Skeletal muscle satellite cell (primary cell): ENCODE measurements around a stretch of chr5.

DNA sequence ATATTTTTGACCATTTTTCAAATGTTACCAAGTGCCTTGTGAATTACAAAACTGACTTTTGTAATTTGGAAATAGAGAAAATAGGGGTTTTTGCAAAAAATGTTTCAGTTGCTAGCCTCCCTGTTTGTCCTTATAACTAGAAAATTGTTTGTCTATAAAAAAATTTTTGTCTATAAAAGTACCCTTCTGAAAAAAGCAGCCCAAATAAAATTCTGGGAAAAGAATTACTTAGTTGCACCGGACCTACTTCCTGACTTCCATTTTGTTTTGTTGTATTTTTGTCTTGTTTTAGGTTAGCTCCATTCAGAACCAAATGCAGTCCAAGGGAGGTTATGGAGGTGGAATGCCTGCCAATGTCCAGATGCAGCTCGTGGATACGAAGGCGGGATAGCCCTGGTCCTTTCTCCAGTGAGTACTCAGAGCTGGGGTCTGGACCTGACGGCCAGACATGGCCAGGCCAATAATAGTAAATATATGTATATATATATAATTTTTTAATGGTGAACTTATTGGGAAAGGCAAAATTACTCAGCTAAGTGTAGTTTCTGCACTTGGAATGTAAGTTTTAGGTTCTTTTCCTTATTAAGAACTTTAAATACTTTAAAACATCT lies 127.0 kb downstream of the CDC42SE2 start:
- CAGE, long polyA plus RNA = no peak

DNA sequence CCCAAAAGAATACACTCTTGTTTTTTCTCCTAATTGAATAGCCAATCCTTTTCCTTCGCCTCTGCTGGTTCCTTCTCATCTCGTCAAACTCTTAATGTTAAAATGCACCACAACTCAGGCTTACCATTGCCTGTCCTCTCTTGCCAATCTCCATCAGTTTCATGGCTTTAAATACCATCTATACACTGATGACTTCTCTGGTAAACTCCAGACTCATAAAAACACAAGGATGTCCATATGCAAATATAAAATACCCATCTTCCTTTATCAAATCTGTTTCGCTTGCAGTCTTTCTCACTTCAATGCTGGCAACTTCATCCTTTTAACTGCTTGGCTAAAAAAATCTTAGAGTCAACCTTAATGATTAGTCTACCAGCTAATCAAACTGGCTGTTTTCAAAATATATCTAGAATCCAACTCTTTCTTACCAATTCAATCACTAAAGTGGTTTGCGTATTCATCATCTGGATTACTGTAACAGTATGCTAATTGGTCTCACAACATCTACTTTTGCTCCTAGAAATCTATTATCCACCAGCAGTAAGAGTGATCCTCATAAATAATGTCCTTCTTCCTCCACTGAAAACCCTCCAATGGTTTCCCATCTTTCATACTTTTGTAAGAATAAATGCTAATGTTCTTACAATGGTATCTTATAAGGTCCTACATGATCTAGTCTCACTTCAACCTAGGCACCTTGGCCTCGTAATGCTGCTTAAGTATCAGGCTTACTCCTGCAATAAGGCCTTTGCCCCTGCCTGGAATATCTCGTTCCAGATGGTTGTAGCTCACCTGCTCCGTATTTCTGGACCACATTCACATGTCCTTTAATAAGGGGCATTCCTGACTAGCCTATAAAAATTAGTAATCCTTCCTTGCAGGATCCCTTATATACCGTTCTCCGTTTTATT lies 68.0 kb upstream of the RAPGEF6 start:
- CAGE, long polyA plus RNA = no peak

- CAGE, long polyA plus RNA = no peak
These were observed 485 bp upstream of the FNIP1 start for GRCh38 chr5:131797138-131797865.

DNA sequence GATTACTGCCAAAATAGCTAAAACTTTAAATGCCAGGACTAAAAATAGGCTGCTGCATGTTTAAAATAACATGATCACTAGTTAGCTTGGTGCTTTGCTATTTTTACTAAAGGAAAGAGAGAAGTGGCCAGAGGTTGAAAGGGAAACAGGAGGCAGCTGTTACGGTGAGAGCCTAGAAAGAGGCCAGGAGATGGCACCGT lies 14.0 kb upstream of the FNIP1 start:
- CAGE, long polyA plus RNA = no peak

GRCh38 chr5:132001522-132002689 lies 9.6 kb downstream of the ACSL6 start:
- CAGE, long polyA plus RNA = no peak

DNA sequence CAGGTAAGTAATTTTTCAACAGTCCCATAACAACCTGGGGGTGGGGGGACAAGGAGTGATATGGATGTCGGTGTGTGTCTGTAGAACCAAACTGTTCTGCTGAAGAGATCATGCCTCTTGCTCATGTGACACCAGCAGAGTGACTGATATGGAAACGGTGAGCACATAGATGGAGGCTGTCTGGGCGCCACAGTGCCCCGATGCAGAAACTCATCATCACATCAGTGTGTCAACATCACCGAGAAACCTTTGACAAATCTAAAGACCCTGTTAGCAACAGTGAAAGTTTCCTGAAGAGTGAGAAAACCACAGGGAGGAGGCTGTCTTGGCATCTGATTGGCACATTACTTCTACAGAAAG lies 25.4 kb downstream of the CSF2 start:
- CAGE, long polyA plus RNA = no peak

- CAGE, long polyA plus RNA = no peak
These were observed 12.5 kb downstream of the P4HA2 start for GRCh38 chr5:132215029-132215751.

- CAGE, long polyA plus RNA = no peak
These were observed 1.3 kb upstream of the SLC22A4 start for GRCh38 chr5:132292978-132293191.

- CAGE, long polyA plus RNA = no peak
These were observed 4.0 kb downstream of the SLC22A4 start for GRCh38 chr5:132297932-132298766.

GRCh38 chr5:132310061-132310769 lies 16.0 kb downstream of the SLC22A4 start:
- CAGE, long polyA plus RNA = no peak

DNA sequence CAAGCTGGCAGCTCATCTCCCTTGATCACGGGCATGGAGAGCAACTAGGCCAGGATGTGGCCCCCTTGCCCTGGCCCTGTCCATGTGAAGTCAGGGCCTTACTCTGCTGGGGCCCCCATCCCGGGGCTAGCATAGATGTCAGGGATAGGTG lies 41.9 kb downstream of the SLC22A5 start:
- CAGE, long polyA plus RNA = no peak

- CAGE, long polyA plus RNA = no peak
These were observed 43.1 kb downstream of the SLC22A5 start for GRCh38 chr5:132412527-132413002.

DNA sequence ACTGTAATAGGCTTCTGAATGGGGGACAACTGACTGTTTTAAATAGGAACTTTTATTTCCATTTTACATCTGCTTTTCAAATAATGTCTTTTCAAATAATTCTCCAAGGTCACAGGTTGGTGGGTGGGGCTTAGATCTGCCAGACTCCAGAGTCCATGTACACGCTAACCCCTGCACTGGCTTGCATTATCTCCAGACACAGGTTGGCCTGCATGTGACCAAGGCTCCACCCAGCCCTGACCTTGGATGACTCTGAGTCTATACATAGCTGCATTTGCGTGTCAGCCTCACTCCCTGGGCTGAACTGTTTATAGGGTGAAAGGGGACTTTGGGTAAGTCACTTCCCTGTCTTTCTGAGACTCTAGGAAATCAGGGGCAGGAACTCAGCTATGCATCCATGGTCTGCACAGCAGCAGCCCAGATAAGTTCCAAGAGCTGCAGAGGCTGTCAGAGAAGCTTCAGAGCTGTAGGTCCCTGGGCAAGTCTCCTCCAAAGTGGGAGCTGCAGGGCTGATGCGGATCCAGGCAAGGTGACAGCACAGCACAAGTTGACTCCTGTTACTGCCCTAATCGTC lies 53.2 kb downstream of the SLC22A5 start:
- CAGE, long polyA plus RNA = no peak

- CAGE, long polyA plus RNA = no peak
These were observed 58.1 kb downstream of the SLC22A5 start for GRCh38 chr5:132427342-132428205.

DNA sequence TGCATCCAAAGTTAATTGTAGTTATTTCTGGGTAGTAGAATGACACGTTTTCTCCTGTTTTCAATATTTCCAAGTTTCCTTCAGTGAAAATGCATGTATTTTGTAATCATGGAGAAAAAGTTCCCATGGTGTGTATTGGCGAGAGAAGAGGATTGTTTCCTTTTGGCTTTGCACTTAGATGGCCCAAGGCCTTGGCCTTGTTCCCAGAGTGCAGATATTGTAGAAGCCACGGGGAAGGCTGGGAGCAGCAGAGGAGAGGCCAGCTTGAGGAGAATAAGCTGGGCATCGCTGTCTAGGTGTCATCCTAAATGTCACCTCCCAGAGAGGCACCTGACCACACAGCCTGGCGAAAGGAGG lies 43.9 kb downstream of the IRF1 start:
- CAGE, long polyA plus RNA = no peak

- CAGE, long polyA plus RNA = no peak
These were observed 32.5 kb downstream of the IRF1 start for GRCh38 chr5:132457979-132458613.

DNA sequence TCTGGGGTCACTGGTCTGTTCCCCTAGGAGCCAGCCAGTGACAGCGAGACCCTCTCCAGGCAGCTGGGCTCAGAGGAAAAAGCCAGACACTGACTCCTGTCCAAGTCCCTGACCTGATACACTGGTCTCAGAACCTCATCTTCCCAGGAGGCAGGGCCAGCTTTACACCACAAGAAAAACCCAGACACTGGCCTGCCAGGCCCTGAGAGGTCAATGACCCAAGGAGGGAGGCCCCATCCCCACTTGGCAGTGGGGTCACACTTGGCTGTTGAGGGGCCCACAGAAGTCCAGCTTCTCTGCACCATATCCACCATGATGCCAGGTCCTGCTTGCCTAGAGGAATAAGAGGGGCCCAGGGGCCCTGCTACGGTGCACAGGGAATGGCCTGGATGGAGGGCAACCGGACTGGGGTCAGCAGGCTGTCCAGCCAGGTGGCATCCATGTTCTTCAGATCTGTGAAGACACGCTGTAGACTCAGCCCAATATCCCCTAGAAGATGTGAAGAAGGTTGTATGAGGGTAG lies 6.9 kb downstream of the IRF1 start:
- CAGE, long polyA plus RNA = no peak

DNA sequence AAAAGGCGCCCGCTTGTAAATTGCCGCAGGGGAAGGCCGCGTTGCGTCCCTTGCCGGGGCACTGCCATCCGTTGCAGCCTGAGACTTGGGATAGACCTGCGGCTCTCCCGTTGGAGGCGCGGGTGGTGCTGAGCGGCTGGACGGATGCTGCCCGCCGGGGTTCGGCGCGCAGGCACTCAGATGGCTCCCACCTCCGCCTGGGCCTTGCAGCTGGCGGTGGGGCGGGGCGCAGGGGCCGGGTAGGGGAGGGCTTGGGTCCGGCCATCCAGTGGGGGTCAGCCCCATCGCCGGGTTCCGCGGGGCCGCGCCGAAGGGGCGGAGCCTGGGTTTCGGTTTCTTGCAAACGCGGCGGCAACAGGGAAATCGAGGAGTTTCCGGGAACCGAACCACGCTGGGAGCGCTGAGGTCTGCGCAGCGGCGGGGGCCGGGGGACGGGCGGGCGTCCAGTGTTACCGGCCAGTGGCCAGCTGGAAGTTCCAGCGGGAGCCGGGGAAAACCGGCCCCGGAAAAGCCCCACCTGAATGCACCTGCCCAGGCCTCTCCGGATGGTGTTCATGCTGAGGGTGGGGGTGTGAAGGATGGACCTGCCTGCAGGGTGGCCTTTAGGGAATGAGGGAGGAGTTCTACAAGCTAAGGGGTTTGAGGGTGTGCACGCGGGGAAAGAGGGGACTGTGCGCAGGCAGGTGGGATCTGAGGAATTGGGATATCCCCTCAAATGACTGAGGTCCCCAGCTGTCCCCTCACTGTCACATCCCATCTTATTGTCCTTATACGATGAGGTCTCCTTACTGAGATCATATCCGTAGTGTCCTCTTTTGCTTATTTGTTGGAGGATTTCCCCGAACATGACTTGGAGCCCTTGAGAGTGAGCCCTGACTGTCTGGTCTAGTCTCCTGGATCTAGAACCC lies 6.4 kb upstream of the IRF1 start:
- CAGE, long polyA plus RNA = no peak

DNA sequence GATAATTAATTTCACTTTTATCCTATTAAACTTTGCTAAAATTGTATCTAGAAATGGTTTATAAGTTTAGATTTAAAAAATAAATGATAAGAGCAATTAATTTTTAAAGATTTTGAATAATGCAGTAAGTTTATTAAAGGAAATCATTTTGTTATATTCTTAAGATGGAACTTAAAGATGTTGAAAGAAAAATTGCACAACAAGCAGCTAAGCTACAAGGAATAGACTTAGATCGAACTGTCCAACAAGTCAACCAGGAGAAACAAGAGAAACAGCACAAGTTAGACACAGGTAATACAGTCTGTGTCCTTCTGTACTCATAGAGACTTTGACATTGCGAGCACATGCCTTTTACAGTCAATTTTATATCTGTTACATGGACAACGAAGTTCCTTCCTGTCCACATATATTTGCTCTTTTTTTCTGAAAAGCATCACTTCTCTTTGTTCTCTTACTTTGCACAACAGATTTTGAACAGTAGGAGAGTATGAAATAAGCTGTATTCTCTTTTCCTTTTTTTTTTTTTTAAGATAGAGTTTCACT lies 47.0 kb downstream of the RAD50 start:
- CAGE, long polyA plus RNA = no peak

- CAGE, long polyA plus RNA = no peak
These were observed 2.0 kb upstream of the IL13 start for GRCh38 chr5:132655789-132656616.